Cerebellum (tissue), 5 donors: ENCODE results near the genes TP53TG3, TP53TG3C and NETO2.

DNA sequence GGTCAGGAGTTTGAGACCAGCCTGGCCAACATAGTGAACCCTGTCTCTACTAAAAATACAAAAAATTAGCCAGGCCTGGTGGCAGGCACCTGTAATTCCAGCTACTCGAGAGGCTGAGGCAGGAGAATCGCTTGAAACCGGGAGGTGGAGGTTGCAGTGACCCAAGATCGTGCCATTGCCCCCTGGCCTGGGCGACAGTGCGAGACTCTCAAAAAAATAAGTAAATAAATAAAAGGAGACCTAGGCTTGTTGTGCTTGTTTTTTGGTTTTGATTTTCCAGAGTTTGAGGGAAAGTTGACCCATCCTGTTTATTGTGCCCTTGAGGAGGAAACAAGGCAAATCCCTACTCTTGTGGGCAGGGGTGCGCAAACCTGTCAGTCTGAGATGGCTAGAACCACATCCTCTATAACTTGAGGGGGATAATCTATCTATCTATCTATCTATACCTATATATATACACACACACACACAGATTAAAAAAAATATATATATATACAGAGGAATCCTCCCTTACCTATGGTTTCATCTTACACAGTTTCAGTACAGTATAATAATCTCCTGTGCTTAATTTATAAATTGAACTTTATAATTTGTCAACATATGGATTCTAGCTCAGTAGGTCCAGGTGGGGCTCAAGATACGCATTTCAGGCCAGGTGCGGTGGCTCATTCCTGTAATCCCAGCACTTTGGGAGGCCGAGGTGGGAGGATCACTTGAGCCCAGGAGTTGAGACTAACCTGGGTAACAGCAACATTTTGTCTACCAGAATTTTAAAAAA is 5.7 kb downstream of the PYCARD start:
- PRO-cap, 3 experiments = no peak in any of the 3 experiments
- RAMPAGE, long total RNA = no peak

DNA sequence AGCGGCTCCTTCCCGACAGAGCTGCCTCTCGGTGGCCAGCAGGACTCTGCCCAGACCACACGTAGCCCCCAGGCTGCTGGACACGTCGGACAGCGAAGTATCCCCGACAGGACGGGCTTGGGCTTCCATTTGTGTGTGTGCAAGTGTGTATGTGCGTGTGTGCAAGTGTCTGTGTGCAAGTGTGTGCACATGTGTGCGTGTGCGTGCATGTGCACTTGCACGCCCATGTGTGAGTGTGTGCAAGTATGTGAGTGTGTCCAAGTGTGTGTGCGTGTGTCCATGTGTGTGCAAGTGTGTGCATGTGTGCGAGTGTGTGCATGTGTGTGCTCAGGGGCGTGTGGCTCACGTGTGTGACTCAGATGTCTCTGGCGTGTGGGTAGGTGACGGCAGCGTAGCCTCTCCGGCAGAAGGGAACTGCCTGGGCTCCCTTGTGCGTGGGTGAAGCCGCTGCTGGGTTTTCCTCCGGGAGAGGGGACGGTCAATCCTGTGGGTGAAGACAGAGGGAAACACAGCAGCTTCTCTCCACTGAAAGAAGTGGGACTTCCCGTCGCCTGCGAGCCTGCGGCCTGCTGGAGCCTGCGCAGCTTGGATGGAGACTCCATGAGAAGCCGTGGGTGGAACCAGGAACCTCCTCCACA is 23.2 kb upstream of the ITGAX start:
- PRO-cap, 3 experiments = no peak in any of the 3 experiments
- RAMPAGE, long total RNA = no peak

GRCh38 chr16:31350000-31350986 is 4.7 kb upstream of the ITGAX start:
- PRO-cap, 3 experiments = no peak in any of the 3 experiments
- RAMPAGE, long total RNA = no peak

- PRO-cap, 3 experiments = peak in 1 of 3 experiments; most common plus-strand start chr16:31386941 (in 1)
- RAMPAGE, long total RNA = no peak
These were observed 6.3 kb upstream of the ITGAD start for GRCh38 chr16:31386811-31387216.

DNA sequence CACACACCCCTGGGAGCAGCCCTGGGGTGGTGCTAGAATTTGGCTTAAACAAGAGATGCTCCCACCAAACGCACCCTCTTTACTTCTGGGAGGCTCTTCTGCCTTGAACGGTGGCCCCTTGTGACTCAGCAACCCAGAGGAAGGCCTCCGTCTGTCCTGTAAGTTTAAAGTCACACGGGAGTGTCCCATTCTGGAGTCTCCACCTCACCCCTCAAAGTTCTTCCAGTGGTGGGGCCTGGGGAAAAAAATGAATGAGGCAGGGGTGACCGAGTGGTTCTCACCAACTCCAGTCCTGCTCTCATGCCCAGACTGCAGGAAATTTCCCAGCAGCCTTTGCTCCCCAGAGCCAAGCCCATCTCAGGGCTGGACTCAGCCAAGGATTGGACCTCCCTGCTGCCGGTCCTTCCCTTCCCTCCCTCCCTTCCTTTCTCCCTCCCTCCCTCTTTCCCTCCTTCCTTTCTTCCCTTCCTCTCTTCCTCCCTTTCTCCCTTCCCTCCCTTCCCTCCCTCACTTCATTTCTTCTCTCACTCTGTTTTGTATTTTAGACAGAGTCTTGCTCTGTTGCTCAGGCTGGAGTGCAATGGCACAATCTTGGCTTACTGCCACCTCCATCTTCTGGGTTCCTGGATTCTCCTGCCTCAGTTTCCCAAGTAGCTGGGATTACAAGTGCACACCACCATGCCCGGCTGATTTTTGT is 11.4 kb downstream of the ITGAD start:
- PRO-cap, 3 experiments = no peak in any of the 3 experiments
- RAMPAGE, long total RNA = no peak

DNA sequence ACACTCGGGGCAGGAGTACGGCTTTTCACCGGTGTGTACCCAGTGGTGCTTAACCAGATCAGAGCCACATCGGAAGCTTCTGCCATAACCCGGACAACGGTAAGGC is 1.0 kb upstream of the ARMC5 start:
- PRO-cap, 3 experiments = no peak in any of the 3 experiments
- RAMPAGE, long total RNA = no peak

- PRO-cap, 3 experiments = no peak in any of the 3 experiments
- RAMPAGE, long total RNA = no peak
These were observed 5.6 kb downstream of the SLC5A2 start for GRCh38 chr16:31488568-31488900.

GRCh38 chr16:31489789-31490328 is 6.9 kb downstream of the SLC5A2 start:
- PRO-cap, 3 experiments = no peak in any of the 3 experiments
- RAMPAGE, long total RNA = no peak

GRCh38 chr16:31711273-31711848 is 1.7 kb upstream of the KRBOX5 start:
- PRO-cap, 3 experiments = peak in 1 of 3 experiments; most common plus-strand start chr16:31711385 (in 1)
- RAMPAGE, long total RNA = no peak

- PRO-cap, 3 experiments = no peak in any of the 3 experiments
- RAMPAGE, long total RNA = no peak
These were observed 849 bp downstream of the TP53TG3D start for GRCh38 chr16:32253959-32254311.

GRCh38 chr16:32676128-32676323 is at the start of gene TP53TG3:
TP53TG3 (minus strand) TSS chr16:32676165.
- PRO-cap, 3 experiments = no peak in any of the 3 experiments
- RAMPAGE, long total RNA = no peak

- PRO-cap, 3 experiments = no peak in any of the 3 experiments
- RAMPAGE, long total RNA = no peak
These were observed at the start of gene TP53TG3C for GRCh38 chr16:33193811-33194375. TP53TG3C (plus strand) TSS chr16:33194226.

- PRO-cap, 3 experiments = no peak in any of the 3 experiments
- RAMPAGE, long total RNA = no peak
These were observed 227.6 kb downstream of the TP53TG3F start for GRCh38 chr16:33686895-33687440.

- PRO-cap, 3 experiments = no peak in any of the 3 experiments
- RAMPAGE, long total RNA = no peak
These were observed 1692.1 kb downstream of the TP53TG3F start for GRCh38 chr16:35151545-35151807.

- PRO-cap, 3 experiments = no peak in any of the 3 experiments
- RAMPAGE, long total RNA = no peak
These were observed 2626.9 kb downstream of the TP53TG3F start for GRCh38 chr16:36086364-36086674.

DNA sequence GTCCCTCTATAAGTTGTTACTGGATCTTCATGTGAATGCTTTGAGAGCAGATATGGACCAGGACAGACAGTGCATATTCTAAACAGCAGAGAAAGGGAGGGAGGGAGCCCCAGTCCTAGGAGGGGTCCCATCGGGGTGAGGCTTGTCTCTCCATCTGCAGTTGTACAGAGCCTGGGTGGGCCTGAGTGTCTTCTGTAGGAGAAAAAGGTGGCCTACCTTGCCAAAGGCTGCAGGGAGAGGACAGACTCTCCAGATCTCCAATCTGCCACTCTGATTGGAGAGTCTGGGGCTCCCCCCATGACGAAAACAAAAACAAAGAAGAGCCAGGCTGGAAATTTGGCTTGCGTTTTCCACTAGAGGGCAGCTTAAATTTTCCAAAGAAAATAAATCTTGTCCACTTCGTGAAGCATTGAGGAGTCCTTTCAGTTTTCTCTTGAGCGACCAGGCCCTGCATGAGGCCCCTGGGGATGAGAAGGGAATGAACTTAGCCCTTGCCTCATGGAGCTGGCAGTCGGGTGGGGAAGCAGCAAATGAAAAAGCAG is 8.1 kb upstream of the SHCBP1 start:
- PRO-cap, 3 experiments = no peak in any of the 3 experiments
- RAMPAGE, long total RNA = no peak

- PRO-cap, 3 experiments = no peak in any of the 3 experiments
- RAMPAGE, long total RNA = no peak
These were observed 1.6 kb upstream of the GPT2 start for GRCh38 chr16:46882351-46883173.

- PRO-cap, 3 experiments = no peak in any of the 3 experiments
- RAMPAGE, long total RNA = no peak
These were observed 36.5 kb downstream of the GPT2 start for GRCh38 chr16:46920695-46921033.

- PRO-cap, 3 experiments = no peak in any of the 3 experiments
- RAMPAGE, long total RNA = no peak
These were observed 85.1 kb upstream of the DNAJA2 start for GRCh38 chr16:47058585-47058987.

DNA sequence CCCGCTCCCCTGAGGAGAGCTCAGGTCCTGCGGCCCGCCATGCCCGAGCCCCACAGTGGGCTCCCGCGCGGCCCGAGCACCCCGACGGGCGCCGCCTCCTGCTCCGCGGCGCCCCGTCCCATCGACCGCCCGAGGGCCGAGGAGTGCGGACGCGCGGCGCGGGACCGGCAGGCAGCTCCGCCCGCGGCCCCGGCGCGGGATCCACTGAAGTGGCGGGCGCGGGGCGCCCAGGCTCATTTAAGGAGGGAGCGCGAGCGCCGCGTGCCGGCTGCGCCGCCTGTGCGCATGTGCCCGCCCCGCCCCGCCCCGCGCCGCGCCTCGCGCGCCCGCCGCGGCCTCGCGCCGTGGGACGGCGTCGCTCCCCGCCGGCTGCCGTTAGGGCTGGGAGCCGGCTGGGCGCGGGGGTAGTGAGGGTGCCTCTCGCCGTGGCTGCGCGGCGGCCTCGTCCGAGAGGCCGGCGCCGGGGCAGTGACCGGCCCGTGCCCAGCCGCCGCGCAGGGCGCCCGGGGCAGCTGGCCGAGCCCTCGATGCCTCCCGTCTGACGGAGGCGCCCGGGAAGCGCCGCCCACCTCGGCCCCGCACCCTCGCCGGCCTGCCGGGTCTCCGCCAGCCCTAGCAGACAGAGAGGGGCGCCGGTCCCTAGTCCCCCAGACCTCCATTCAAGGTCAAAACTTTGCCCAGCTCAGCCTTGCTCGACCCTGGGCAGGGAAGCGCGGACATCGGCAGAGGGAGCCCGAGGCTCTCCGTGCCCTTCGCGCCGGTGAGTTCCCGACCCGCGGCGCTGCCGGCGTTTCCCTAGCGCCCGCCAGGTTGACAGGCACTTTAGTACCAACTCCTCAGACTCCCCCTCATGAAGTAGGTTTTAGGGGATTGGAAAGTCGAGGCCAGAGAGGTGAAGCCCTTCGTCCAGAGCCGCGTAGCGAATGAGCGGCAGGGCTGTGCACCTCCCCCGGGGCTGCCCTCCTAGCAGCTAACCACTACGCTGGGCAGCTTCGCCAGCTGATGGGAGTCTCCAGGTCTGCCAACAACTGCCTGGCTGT is at the start of gene NETO2:
Gene NETO2 (minus strand): TSS at position 211 of the 1,040 bp plus-strand sequence.
- PRO-cap, 3 experiments = peak in 3 of 3 experiments; most common plus-strand start position 345 of the sequence (in 2); most common minus-strand start position 211 of the sequence (in 3)
- RAMPAGE, long total RNA = no peak